Kidney (tissue), 2 donors: Measurements from ENCODE around the gene SNAP25.

DNA sequence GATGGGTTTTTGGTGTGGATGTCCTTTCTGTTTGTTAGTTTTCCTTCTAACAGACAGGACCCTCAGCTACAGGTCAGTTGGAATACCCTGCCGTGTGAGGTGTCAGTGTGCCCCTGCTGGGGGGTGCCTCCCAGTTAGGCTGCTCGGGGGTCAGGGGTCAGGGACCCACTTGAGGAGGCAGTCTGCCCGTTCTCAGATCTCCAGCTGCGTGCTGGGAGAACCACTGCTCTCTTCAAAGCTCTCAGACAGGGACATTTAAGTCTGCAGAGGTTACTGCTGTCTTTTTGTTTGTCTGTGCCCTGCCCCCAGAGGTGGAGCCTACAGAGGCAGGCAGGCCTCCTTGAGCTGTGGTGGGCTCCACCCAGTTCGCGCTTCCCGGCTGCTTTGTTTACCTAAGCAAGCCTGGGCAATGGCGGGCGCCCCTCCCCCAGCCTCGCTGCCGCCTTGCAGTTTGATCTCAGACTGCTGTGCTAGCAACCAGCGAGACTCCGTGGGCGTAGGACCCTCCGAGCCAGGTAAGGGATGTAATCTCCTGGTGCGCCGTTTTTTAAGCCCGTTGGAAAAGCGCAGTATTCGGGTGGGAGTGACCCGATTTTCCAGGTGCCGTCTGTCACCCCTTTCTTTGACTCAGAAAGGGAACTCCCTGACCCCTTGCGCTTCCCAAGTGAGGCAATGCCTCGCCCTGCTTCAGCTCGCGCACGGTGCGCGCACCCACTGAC, 468.4 kb downstream of the PLCB1 start:
- PRO-cap = no peak
- RRBS = no CpG with 5 or more reads among the region's 29 CpGs

- PRO-cap = no peak
- RRBS = no CpG with 5 or more reads among the region's 3 CpGs
Observed at GRCh38 chr20:8602618-8603346, 466.1 kb upstream of the PLCB4 start.

- PRO-cap = no peak
- RRBS = no CpG with 5 or more reads among the region's 5 CpGs
Observed at GRCh38 chr20:8774414-8775096, 294.3 kb upstream of the PLCB4 start.

- PRO-cap = no peak
- RRBS = no CpG with 5 or more reads among the region's 11 CpGs
Observed at GRCh38 chr20:9166182-9166779, 97.4 kb downstream of the PLCB4 start.

- PRO-cap = no peak
- RRBS = no CpG with 5 or more reads among the region's 5 CpGs
Observed at GRCh38 chr20:9279881-9280519, 211.1 kb downstream of the PLCB4 start.

GRCh38 chr20:9403641-9404265, 110.6 kb upstream of the LAMP5 start:
- PRO-cap = no peak
- RRBS = no CpG with 5 or more reads among the region's 2 CpGs

DNA sequence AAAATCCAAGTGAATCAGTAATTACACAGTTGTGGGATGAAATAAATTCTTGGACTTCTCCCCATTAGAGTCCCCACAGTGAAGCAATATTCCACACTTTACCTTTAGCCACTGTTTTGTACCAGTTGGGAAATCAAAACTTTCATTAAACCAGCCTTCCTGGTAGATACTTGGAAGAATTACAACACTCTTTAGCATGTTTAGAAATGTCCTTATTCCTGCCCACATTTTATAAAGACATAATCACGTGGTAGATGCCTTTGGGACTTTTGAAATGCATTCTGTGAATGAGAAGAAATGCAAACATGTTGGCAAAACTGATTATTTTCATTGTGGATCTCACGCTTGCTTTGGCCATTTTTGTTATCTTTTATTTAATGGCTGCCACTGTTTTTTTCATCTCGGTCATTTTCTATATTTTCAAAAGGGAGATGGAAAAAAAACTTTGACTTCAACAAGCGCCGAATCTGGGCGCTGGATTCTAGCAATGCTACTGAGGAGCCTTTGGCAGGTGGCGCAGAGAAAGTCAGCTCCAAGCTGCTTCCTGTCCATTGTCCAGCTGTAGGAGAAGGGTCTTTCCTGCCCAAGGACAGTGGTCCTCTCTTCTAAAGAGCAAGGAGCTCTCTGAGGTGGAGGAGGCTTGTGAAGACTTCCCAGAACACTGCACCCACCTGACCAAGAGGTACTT, 48.8 kb upstream of the ANKEF1 start:
- PRO-cap = no peak
- RRBS = no CpG with 5 or more reads among the region's 7 CpGs

DNA sequence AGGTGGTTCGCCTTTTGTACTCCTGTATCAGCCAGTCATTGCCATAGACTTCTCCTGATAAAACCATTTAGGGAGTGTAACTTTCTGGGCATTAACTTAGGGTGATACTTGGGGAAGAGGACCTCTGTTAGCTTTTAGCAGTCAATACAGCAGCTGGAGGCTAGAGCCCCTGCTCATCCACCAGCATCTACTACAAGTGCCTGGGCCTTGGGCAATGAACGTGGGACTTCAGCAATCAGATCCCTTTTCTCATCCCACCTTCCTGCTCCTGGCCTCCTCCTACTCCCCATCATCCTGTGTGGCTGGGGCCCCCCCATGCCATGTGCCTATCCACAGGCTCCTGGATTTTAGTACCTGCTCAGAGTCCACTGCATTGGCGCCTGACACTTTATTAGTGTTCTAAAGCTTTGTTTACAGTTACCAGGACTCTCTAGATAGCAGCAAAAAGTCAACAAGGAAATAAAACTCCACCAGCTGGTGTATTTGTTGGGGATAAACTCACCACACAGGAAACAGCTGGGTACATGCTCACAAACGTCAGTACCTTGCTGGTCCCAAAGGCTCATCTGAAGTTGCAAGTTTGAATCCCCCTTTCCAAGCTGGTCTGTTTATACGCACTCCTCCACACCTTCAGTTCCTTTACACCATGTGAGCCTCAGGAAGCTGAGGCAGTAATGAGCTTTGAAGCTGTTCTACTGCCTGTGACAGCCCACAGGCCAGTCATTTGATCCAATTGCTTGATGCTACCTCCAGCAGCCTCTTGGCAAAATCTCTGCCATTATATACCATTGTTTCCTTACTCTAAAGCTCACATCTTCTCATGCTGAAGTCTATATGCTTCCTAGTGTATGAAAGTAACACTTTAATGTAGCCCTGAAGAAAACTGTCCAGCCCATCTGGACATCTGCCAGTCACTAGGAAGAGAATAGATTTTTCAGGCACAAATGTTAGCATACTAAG, 76.4 kb downstream of the ANKEF1 start:
- PRO-cap = no peak
- RRBS = no CpG with 5 or more reads among the region's 5 CpGs

GRCh38 chr20:10217948-10218517, 597 bp upstream of the SNAP25 start:
- PRO-cap = bidirectional peak, plus-strand start at chr20:10218179, minus-strand start at chr20:10218111
- RRBS = no CpG with 5 or more reads among the region's 24 CpGs

DNA sequence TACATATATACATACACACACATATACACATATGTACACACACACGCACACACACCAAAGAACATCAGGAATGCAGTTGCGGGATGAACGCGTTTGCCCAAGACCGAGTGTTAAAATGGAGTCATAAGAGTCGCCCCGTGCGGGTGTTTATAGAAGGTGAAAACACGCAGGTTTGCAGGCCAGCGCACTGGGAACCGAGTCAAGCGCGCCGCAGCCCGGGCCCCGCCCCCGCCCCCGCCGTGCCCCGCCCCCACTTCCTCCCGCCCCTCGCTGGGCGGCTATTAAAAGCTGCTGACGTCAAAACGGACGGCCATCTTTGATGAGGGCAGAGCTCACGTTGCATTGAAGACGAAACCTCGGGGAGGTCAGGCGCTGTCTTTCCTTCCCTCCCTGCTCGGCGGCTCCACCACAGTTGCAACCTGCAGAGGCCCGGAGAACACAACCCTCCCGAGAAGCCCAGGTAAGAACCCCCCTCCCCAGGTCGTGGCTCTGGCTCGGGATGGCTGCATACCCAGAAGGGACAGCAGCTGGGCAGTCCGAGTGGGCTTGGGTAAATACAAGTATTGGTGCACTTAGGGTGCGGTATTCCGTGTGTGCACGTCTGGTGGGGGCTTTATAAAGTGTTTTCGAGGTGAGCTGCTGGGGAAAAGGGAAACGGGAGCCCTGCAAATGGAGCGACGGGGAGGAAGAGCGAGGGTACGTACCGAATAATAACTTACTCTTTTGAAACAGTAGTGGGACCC, at the start of gene SNAP25:
TSS of gene SNAP25 (plus strand) at position 313 of the 743 bp plus-strand sequence.
- PRO-cap = bidirectional peak, plus-strand start at position 342 of the sequence, minus-strand start at position 241 of the sequence
- RRBS = no CpG with 5 or more reads among the region's 47 CpGs

DNA sequence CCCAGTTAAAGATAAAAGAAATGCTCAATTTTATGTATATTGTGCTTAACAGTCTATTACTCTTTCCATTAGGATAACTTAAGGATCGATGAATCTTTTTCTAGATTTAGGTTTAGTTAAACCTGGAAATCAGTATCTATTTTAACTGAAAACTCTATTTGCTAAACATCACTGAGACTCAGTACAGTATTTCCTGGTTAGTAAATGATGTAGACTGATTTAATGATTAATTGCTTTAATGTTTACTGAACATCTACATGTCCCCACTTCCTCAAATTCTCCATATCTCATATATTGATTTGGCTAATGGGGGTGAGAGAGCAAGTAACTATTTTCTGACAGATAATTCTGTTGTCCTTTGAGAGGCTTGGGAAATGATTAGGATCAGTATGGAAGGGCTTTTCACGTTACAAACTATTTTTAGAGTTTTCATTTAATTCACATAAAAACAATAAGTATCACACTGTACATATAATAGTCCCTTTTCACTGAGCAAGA, 10.3 kb downstream of the MKKS start:
- PRO-cap = no peak
- RRBS = no CpG with 5 or more reads among the region's 2 CpGs

- PRO-cap = bidirectional peak, plus-strand start at chr20:10623033, minus-strand start at chr20:10622980
- RRBS = 79% methylated on average over 1 of the region's 19 CpGs
Observed at GRCh38 chr20:10622486-10623533, 51.0 kb downstream of the JAG1 start.

DNA sequence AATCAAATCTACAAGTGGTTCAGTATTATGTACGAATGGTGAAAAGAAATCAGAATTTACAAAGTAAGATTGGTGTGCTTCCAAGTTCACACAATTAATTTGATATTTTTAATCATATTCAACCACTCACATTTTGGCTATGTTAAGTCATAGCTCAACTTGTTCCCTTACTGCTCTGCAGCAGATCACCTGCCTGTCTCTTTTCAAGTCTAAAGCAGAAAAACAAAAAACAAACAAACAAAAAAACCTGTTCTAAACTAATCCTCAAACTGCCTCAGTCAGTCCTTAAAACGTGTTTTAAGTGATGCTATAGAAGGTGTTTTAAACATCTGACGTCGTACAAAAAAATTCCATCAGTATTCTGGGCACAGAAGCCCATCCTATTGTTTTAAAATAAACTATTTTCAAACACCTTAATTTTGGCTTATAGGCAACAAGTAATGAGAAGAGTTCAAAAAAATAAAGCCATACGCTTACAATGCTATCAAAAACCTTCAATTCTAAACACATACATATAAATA, 35.4 kb downstream of the JAG1 start:
- PRO-cap = no peak
- RRBS = no CpG with 5 or more reads among the region's 5 CpGs

DNA sequence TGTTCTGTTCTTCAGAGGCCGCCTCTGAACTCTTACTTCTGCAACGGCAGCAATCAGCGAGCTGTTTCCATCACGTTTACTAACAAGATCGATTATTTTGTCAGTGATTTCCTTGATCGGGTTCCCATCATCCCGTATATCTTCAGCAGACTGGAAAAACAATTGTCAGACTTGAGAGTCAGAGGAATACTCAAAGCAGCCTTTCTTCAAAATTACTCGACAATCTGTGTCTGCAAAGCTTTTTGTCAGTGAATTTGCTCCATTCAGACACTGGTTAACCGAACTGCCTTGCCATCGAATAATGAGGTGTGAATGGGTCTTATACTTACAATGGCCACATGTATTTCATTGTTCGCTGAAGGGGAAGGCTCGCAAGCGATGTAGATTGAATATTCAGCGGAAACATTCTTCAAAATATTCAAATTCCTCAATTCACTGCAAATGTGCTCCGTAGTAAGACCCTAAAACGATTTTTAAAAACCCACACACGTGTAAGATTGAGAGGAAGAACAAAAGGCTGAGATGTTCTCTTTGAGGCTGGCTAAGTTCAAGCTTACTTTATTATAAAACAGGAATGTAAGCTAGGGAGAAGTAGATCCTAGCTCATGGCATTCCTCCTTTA, 32.9 kb downstream of the JAG1 start:
- PRO-cap = no peak
- RRBS = no CpG with 5 or more reads among the region's 17 CpGs

- PRO-cap = no peak
- RRBS = no CpG with 5 or more reads among the region's 9 CpGs
Observed at GRCh38 chr20:10643395-10643900, 30.4 kb downstream of the JAG1 start.

DNA sequence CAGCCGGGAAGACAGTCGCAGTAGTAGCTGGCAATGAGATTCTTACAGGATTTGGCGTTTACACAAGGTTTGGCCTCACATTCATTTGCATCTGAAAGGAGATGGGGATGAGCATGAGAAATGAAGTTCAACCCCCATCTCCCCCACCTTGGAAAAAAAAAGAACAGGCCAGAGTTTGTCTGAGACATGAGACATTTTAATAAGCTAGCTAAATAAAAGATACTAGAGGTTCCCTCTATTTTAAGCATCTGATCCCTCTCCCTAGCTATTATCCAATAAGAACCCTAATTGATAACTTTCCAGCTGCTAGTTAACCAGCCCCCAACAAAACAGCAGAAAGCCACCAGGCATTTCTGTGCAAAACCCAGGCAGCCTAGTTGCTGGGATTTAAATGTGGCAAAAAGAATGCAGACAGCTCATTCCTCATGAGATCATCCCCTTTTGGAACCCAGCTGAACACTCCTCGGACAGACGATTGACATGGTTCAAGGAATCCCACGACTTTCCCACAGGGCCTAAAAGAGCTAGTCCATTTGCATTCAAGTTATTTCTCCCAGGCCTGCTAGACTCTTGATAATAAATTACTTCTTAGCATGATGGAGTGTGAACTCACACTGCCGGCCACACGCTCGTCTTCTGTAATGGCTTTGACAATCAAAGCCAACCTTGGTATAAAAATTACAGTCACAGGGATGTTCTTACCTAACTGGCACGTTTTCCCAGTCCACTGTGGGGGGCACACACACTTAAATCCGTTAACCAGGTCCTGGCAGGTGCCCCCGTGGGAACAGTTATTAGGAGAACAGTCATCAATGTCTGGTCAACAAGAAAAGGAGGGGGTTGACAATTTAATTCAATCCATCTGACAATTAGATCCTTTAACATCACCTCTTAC, 24.0 kb downstream of the JAG1 start:
- PRO-cap = no peak
- RRBS = no CpG with 5 or more reads among the region's 12 CpGs

- PRO-cap = no peak
- RRBS = no CpG with 5 or more reads among the region's 16 CpGs
Observed at GRCh38 chr20:10653330-10654193, 20.2 kb downstream of the JAG1 start.

- PRO-cap = no peak
- RRBS = no CpG with 5 or more reads among the region's 8 CpGs
Observed at GRCh38 chr20:10654194-10655114, 19.3 kb downstream of the JAG1 start.

DNA sequence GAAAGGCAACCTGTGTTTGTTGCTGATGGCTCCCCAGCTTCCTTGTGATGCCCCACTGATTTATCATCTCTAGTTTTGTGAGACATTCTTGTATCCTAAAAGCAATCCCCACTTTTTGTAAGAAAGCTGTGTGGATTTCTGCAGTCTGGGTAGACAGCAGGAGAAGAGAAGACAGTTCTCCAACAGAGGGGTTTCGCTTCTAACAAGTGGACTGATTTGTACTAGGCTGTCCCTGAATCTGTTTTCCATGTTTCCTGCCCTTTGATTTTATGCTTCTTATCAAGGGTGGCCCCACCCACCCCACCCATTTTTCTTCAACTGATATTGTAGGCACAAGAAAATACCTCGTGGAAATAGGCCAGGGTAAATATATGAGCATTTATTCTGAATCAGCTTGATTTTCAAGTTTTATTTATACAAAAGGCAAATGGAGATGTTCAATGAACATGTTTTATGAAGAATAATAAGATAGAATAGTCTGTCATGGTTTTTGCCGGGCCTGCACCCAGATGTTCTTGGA, 25.7 kb upstream of the JAG1 start:
- PRO-cap = no peak
- RRBS = no CpG with 5 or more reads among the region's 3 CpGs

DNA sequence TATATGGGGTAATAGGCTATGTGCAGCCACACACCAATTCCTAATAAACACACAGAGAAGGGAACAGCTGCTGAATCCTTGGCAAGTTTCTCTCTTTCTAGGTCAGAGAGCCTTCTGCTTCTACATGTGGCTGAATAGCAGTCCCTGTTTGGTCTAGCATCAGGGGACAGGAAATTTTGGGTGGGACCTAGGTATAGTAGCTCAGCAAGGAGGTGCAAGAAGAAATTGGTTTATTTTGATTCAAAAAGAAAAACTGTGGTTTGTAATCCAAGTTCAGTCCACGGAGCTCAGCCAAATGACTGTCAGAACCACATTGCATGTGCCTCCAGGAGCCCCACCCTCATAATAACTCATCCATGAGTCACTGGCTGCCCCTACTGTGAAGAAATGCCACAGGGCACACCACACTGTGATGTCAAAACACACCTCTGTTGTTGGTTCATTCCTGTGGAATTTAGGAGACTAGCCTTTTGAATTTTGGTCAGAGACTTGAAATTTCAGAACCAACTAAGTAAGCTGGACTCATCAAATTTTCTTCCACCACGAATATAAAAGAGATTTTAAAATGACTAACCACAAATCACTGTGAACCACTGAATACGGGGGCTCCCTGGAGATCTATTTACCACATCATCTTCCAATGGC, 21.2 kb downstream of the SPTLC3 start:
- PRO-cap = no peak
- RRBS = no CpG with 5 or more reads among the region's 3 CpGs